AG08470 (cell line): ENCODE results near the gene LIMS1.

- RRBS: 100% methylated on average over 1 of the region's 11 CpGs
These were observed 38.9 kb downstream of the GPR45 start for GRCh38 chr2:105280449-105280814.

DNA sequence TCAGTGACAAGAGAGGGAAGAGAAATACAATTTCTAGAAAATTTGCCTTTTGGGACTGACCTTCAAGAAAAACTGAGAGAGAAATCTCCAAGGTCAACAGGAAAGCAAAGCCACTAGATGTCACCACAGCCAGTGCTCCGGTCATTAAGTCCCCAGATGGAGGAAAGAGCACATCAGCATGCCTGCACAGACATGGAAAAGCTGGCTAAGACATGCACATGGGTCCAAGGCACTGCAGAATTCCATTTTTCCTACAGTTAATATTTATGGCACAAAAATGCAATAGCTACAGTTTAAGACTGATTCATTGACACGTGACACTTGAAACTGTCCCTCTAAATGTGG, 20.9 kb downstream of the FHL2 start:
- RRBS: no CpG with 5 or more reads among the region's 2 CpGs

- RRBS: no CpG with 5 or more reads among the region's 10 CpGs
These were observed 17.9 kb downstream of the FHL2 start for GRCh38 chr2:105380835-105381424.

DNA sequence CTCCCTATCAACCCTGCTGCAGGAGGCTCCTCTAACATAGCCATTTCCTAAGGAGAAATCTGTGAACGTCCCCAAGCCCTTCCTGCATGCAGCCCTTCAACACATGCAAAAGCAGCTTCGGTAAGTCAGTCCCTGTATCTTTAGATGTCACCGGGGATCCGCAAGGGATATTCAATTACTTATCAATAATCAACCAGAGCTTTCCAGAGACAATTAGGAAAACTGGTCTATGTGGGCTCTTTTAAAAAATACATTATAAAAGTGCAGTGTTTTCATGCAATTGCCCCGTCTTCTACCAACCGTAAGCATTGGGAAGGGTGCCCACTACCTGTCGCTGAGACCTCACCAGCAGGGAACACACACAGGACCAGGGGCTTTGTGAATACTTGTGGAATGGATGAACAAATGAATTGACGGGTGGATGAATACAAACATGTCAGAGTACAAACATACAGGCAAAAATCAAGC, 5.6 kb downstream of the FHL2 start:
- RRBS: no CpG with 5 or more reads among the region's 8 CpGs

DNA sequence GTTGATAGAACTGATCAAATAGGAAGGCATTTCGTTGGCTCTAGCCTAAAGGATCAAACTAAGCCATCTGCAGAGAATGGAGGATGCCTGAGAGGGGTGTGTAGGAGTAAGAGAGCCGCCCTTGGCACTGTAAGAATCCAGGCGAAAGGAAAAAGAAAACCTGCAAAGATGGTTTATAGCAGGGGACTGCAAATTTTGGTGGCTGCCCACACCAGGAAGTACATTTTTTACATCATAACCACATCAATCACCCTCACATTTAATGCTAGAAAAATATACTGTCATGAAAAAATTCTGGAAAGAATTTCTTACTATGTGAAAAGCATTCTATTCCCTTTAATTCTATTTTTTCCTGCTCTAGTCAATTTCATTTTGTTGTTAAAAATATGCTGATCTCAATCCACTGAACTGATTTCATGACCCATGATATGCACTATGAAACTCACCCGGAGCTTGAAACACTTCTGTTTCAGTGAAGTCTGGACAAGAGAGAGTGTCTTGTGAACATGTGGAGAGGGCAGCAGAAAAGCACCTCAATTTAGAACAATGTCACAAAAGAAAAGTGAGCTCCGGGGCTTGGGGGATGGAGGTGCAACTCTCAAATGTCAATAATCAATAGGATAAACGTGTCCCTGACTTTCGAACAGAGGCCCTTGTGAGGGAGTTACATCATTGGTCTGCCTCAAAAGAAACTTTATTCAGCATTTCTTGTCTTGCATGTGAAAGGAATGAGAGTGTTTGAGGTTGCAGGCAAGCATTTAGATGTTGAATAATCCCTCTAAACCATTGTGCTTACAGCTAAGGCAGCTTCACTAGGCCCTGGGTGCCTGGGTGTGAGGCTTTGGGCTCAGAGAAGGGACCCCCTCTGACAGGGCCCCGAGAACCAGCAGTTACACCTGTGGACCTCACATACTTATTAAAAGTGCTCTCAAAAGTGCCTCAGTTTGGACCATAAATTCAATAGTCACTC, 28.4 kb upstream of the FHL2 start:
- RRBS: 100% methylated on average over 1 of the region's 8 CpGs

DNA sequence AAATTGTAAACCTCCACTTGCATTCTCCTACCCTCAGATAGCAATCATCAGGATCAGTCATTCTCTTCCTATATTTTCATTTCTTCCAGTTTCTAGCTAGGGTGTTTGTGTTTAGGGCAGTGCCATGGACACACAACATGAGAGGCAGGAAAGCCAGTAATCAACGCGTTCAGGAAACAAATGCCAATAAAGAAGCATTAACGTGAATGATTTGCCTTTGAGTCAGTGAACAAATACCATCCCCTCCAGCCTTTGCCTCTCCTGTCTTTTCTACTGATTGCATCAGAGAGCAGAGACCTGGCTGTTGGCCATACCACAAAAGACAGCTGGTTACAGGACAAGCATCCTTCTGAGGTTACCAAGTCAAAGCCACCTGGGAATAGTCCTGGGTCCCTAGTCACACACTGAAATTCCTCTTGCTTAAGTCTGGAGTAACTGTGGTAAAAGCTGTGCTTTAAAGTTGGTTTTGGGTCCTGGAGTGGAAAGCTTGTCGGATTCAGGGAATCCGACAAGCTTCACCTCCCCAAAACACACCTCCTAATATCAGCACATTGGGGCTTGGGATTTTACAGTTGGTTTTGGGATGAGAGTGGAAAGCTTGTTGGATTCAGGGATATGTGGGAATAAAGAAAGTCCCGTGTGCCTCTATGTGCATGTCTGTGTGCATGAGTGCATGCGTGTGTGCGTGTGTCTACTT, 56.9 kb upstream of the FHL2 start:
- RRBS: no CpG with 5 or more reads among the region's 8 CpGs

GRCh38 chr2:105488182-105488891, 89.5 kb upstream of the FHL2 start:
- RRBS: no CpG with 5 or more reads among the region's 10 CpGs

GRCh38 chr2:105495033-105495395, 96.2 kb upstream of the FHL2 start:
- RRBS: no CpG with 5 or more reads among the region's 4 CpGs

DNA sequence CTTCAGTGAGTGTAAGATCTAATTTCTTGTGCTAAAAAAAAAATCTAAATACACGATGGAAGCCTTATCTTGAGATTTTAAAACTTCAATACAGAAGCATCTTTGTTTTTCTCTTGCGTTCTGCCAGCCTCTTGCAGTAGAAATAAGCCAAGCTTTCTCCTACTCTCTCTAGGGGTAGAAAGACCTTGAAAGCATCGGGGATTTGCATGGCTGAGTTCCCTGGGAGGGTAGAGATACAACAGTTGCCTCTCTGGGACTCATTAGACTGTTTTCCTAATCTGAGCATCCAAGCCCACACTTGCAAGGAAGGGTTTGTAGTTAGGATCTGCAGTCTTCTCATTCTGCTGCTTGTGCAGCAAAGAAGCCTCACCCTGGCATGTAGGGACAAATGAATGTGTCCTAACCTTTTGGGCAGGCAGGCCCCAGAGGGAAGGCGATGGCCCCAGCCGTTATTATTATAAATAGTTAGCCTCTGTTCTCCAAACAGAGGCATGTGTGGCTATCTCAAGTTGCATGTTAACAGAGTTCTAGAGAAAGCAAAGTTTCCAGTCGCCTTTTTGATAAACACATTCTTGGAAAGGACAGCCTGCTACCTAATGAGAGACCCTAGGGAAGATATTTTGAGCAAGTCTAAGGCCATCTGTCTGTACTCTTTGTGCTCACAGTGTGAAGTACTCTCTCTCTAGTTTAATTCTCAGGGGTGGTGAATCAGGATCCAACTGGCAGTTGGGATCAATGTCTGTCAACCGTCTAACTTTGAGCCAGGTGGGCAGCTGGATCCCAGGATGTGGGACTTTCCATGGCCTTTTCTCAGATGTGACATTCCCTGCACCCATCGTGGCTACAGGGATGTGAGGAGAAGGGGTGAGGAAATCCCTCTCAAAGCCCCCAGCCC, 97.3 kb upstream of the FHL2 start:
- RRBS: no CpG with 5 or more reads among the region's 8 CpGs

DNA sequence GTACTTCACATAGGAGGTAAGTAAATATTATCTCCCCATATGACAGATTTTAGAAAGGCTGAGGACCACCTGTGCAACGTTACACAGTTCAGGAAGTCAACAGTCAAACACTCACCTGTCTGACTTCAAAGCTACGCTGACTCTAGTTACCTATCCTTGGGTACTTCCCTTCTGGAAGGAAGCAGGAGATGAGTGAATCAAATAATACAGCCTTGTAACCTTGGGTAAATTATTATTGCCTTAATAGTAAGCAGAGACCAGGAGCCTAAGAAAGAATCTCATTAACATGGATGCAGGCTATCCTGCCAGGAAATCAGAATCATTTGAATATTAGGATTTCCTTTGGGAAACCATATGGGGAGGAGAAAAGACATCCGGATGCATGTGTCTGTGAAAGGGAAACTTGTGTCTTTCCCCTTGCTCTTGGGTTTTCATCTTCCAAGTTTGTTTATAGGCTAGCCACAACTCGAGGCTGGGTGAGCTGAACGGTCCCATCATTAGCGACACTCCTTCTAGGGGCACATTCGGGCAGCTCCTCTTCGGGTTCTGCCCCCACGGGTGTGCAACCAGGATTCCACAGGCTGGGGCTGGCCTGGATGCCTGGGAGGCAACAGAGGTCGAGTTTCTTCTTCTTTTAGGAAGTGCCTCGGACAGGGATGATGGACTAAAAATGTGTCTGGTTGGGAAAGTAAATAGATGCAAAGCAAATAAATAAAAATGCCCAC, 945 bp upstream of the NCK2 start:
- RRBS: no CpG with 5 or more reads among the region's 11 CpGs

DNA sequence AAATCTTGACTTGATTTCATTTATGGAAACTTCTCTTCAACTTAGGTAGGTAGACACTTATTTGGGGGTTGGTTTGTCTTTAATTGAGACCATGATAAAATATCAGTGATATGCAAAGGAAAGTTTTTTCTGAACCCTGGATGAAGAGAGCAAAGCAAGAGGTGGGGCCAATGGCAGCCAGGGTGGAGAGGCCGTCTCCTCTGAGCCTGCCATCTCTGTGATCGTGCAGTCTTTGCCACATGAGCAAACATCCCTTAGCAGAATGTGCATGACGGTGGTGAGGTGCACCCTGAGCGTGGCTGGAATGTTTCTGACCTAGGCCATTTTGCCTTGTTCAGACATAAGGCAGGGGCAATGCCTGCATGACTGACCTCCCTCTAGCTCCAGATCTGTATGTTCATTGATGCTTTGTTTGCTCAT, 6.0 kb downstream of the NCK2 start:
- RRBS: no CpG with 5 or more reads among the region's 4 CpGs

DNA sequence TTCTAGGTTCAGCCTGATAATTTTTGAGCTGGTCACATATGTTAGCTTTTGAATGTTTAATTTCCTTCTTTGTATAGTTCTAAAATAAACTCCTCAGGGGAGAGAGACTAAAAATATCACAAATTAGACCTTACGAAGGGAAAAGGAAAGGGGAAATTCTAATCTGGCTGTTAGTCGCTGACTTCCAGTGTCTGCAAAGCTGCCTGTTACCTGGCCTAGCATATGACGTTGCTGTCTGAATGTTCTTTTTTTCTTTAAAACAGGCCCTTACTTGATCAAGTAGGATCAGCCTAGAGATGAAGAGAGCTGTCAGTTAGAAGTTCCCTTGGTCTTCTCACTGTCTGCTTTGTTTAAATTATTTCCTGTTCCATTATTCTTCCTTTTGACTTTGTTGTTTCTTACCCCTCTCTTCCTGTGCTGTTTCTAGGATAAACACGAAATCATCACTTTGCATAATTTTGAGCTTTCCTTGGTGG, 11.2 kb downstream of the NCK2 start:
- RRBS: no CpG with 5 or more reads among the region's 4 CpGs

DNA sequence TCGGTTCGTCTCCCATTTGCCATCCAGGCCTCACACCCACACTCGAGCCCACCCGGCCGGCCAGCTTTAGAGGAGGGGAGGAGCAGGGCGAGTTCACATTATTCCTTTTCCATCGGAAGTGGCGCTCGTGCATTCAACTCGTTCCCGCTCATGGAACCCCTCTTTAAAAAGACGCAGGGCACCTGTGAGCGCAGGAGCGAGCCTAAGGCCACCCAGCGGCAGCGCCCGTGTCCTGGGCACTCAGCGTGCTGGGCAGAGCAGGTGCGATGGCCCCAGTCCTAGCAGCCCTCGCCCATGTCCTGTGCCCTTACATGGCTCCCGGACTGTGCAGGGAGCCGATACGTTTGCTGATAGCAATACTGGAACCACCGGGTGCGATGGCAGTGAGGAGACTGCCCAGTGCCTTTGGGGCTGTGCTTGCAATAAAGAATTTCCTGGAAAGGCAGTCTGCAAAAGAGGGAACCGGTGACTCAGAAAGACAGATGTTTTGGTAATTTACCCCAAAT, 148.7 kb downstream of the NCK2 start:
- RRBS: 18% methylated on average over 2 of the region's 26 CpGs

DNA sequence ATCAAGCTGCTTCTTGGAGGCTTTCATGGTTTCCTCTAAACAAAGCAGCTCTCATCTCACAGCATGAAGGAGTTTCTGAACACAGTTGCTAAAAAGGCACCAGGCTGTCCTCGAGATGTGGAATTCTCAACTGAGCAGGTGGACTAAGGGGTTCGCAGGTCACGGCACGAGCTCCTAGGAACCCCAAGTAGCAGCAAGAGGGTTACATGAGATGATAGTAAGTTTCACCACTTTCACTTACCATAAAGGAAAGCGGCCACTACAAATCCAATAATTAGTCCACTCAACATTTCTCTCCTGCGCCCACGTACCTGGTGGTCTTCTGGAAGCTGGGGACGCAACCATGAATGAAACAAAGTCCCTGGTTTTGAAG, 44.9 kb downstream of the ECRG4 start:
- RRBS: no CpG with 5 or more reads among the region's 8 CpGs

DNA sequence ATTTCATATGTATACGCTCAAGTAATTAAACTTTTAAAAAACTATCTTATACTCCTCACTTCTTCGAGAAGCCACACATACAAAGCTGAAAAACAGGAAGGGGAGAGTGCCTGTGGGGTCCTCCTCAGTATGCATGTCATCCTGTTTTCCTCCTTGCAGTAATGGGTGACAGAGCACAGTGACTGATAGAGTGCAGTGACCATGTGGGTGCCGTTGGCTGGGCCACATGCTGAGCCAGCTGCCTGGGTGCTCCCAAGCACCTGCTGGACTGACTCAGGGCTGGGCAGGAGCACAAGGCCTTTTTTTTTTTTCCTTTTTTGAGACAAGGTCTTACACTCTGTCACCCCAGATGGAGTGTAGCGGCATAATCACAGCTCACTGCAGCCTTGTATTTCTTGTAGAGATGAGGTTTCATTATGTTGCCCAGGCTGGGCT, 33.2 kb downstream of the UXS1 start:
- RRBS: no CpG with 5 or more reads among the region's 4 CpGs

DNA sequence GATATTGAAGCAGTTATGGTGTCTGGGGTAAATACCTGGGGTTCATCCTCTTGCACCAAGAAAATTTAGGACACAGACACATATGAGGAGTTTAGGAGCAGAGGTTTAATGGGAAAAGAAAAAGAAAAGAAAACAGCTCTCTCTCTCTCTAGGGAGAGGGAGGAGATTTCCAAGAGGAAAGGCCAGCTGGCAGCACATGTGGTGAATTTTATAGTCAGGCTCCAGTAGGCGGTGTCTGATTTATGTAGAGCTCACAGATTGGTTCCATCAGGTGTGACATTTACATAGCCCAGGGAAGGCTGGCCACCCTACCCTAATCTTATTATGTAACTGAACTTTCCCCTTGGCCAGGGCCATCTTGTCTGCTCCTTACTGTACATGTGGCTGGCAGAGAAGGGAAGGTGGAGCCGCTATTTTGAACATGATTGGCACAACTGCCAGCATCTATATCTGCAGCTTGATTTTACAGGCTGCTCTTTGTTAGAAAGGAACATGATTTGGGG, 297.5 kb upstream of the RGPD4 start:
- RRBS: no CpG with 5 or more reads among the region's 2 CpGs

DNA sequence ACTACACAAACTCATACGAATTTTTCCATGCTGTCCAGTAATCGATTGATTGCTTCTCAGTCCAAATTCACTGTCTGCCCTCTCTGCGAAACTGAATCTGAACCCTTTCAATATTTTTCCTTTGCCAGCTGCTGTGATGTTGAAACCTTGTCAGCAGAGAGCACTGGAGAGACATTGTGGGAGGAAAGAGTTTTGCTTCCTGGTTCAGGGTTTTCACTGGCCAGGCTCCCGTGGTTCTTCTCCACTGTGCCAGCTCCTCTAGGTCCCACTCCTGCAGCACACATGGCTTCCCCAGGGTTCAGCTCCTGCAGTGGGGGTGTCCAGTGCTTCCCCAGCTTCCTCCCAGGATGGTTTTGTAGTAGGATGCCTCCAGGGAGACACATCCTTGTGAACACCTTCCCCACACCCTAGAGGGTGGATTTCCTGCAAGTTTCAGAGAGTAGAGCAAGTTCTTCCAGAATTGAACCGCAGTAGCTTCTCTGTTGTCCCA, 24.0 kb upstream of the SULT1C3 start:
- RRBS: no CpG with 5 or more reads among the region's 5 CpGs

GRCh38 chr2:108469856-108471005, 21.2 kb downstream of the GCC2 start:
- RRBS: no CpG with 5 or more reads among the region's 7 CpGs

DNA sequence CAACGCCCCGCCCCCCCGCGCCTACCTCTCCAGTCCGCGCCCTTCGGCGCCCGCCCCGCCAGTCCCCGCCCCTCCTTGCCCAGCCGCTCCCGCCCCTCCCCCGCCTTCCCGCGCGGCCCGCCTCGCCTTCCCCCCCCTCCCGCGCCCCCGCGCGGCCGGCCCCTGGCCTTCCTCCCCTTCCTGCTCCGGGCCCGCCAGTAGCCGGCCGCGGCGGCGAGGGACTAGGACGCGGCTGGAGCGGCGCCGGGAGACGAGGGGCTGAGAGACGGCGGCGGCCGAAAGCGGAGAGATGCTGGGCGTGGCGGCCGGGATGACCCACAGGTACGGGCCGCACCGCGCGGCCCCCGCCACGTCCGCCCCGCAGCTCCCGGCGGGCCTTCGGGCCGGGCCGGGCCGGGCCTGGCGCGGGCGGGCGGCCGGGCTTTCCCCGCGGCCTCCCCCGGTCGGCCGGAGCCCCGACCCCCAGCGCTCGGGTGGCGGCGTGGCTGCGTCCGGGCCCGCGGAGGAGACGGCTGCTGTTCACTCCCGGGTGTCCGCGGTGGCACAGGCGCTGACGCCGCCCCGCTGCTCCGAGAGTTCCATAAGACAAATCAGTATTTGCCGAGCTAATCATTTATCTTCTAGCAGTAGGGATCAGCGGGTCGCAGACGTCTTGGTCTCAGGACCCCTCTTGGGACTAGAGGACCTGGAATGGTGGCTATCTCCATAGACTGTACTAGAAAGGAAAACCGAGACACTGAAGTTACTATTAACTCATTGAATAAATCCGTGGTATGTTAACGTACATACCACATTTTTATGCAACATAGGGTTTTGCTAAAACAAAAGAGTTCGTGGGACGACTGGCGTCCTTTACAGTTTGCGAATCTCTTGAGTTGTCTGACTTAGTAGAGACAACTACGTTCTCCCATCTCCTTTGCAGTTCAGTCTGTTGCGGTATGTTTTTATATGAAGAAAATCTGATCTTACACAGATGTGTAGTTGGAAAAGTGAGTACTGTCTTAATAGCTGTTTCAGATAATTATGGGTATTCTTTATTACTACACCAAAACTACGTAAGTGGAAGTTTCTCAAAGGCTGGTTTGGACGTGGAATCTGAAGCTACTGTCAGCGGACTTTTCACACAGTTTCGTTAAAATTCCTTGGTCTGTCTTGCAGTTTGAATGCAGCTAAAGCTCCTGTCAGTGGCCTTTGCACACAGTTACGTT, at the start of gene LIMS1:
Gene LIMS1, plus strand, starts transcription at position 197 of the 1,208 bp plus-strand sequence.
- RRBS: 1% methylated on average over 37 of the region's 107 CpGs

DNA sequence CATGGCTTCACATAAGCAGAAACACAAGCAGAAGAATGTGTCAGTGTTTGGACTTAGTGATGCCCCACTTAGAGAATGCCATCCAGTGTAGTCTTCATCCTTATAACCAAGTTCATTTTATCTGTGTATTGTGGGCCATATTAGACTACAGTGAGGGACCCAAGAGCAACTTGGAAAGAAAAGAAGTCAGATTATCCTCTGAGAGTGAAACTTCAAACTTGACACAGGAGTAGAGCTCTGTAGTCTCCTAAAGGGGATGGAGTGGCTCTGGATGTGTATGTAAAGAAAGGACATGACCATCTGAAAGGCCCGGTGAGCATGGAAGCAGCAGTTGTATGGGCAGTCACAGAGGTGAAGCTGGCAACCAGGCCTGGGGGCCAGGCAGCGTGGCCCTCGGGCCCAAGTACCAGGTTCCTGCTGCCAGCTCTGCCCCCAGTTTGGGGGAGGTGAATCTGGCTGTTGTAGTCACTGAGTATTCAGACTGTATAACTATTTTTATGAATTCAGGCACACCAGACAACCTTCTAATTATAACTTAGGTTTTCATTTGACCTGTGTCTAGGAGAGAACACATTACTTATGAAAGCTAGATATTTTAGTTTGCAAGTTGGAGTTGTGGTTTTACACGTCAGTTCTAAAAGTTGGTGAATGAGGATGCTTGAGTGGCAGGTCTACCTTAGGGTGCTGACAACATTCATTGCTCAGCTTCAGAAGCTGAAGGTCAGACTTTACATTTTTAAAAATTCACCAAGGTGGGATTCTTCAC, 71.5 kb downstream of the LIMS1 start:
- RRBS: no CpG with 5 or more reads among the region's 4 CpGs